ENCODE measurements around the genes C13orf46, RASA3 and CDC16.

- RRBS: no CpG with 5 or more reads among the region's 13 CpGs
Measured at GRCh38 chr13:113742581-113742987, 16.4 kb upstream of the TMEM255B start.

DNA sequence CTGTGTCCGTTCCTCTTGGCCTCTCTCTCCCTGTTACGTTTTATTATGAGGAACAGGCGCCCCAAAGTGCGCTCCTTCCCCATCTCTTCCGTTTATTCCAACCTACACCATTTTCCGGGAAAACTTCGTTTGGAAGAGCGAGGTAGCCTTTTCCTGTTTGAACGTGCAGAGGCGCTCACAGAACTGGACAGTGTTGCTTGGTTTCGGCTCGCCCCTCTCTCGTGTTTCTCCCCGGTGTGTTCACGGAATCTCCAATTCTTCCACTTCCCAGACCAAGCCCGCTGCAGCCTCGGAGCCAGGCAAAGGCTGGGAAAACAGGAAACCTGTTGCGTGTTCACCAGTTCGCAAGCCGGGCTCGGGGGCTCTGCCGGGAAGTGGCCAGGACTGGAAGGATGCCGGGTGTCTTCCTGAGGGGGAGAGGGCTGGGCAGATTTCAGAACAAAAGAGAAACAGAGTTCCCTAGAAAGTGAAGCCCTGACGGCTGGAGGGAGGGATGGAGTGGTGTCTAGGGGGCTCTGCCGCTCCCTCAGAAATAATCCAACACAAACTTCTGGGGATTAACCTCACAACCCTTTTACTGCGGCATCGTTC is 684 bp downstream of the TMEM255B start:
- RRBS: no CpG with 5 or more reads among the region's 27 CpGs

GRCh38 chr13:113802165-113802777 is 43.2 kb downstream of the TMEM255B start:
- RRBS: no CpG with 5 or more reads among the region's 22 CpGs

DNA sequence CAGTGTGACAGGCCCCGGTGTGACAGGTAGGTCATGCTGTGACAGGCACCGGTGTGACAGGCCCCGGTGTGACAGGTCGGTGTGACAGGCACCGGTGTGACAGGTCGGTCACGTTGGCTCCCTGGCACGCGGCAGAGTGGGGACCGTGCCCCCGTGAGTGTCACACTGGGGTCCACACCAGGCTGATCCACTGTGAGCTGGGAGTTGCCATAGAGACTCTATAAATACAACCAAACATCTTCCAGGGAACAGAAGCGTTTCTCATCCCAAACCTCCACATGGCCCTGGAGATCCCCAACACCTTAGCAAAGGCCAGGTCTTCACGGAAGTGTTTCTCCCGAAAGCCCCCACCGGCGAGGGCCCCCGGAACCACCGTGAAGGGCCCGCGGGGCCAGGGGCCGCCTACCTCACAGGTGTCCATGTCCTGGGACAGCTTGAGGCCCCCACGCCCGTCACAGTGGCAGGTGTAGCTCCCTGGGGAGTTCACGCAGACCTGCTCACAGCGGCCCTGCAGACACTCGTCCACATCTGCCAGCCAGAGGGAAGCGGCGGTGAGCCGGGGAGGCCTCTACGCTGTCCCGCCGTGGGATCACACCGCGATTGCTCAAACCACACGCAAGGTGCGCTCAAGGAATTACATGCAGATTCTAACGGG is 29.6 kb downstream of the GAS6 start:
- RRBS: no CpG with 5 or more reads among the region's 37 CpGs

DNA sequence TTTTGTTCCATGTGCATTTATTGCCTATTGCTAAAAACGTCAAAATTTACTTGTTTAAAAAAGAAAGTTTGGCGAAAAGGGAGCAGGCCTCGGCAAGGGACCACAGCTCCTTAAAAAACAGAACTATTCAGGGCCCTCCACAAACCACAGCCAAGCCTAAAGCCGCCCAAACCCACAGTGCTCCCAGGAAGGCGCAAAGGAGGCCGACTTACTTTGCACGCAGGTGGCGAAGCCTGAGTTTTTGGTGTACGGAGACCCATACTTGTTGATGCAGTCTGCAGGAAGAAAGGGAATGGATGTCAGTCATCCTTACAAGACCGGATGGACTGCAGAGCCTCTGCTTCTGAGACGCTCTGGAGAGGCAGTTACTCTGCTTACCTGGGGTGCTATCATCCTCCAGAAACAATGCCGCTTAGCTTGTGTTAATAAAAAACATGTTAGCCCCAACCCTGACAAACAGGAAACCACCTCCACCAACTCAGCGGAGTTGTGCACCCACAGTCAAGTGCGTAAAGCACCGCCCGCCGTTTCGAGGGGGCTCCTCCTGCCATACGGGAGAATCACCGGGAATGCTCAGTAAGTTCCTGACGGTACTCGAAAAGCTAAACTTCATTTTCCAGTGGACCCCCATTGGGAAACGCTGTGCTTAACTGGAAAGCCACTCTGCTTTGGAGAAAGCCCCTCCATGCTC is 17.4 kb downstream of the GAS6 start:
- RRBS: no CpG with 5 or more reads among the region's 23 CpGs

GRCh38 chr13:113862062-113862774 is 1.7 kb downstream of the GAS6 start:
- RRBS: 73% methylated on average over 4 of the region's 22 CpGs

GRCh38 chr13:113969712-113969956 is 4.2 kb downstream of the C13orf46 start:
- RRBS: no CpG with 5 or more reads among the region's 9 CpGs

GRCh38 chr13:113973945-113974435 is at the start of gene C13orf46:
Gene C13orf46, minus strand, starts transcription at chr13:113974076.
- RRBS: no CpG with 5 or more reads among the region's 32 CpGs

DNA sequence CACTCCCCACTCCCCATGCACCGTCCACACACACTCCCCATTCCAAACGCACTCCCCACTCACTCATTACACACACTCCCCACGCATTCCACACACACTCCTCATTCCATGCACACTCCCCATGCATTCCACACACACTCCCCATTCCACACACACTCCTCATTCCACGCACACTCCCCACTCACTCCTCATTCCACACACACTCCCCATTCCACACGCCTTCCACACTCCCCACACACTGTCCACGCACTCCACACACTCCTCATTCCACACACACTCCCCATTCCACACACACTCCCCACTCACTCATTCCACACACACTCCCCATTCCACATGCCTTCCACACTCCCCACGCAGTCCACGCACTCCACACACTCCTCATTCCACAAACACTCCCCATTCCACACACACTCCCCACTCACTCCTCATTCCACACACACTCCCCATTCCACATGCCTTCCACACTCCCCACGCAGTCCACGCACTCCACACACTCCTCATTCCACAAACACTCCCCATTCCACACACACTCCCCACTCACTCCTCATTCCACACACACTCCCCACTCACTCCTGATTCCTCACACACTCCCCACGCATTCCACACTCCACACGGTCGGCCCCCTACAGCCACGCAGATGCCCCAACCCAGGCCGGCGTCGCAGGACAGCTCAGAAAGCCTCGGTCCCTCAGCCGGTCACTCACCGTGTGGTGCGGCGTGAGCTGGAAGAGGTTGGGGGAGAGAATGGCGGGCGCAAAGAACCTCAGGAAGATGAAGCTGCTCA is 38.8 kb upstream of the C13orf46 start:
- RRBS: 95% methylated on average over 4 of the region's 24 CpGs

GRCh38 chr13:114025712-114026207 is 51.9 kb upstream of the C13orf46 start:
- RRBS: no CpG with 5 or more reads among the region's 18 CpGs

- RRBS: 92% methylated on average over 7 of the region's 18 CpGs
Measured at GRCh38 chr13:114034394-114035020, 60.6 kb upstream of the C13orf46 start.

DNA sequence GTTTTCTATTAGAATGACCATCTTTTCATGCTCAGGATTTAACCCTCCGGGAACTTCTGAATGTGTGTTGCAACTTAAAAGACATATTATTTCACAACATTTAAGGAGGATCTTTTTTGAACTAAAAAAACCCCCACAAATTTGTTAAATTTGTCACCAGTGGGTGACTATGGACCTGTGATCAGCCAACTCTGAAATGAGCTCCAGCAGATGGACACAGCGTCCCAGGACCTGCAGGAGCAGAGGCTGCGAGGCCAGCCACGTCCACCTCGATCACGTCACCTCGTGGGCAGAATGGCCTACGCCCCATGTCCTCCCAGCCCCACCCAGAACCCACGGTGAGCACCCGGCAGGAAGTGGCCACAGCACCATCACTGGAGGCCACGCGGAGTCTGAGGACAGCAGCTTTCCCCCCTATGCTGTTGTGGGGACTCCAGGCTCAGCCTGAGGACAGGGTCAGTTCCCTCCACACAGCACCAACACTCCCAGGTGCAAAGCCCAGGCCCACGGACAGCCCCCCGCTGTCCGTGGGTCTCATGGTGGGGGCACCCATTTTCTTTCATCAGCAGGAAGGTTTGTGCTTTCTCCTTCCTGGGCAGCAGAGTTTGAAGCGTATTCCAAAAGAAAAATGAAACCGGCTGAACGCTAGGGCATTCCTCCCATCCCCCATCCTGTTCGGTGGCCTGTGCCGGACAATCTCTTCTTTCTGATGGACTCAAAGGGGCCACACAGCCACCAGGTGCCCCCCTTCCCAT is 68.3 kb downstream of the RASA3 start:
- RRBS: 83% methylated on average over 4 of the region's 20 CpGs

DNA sequence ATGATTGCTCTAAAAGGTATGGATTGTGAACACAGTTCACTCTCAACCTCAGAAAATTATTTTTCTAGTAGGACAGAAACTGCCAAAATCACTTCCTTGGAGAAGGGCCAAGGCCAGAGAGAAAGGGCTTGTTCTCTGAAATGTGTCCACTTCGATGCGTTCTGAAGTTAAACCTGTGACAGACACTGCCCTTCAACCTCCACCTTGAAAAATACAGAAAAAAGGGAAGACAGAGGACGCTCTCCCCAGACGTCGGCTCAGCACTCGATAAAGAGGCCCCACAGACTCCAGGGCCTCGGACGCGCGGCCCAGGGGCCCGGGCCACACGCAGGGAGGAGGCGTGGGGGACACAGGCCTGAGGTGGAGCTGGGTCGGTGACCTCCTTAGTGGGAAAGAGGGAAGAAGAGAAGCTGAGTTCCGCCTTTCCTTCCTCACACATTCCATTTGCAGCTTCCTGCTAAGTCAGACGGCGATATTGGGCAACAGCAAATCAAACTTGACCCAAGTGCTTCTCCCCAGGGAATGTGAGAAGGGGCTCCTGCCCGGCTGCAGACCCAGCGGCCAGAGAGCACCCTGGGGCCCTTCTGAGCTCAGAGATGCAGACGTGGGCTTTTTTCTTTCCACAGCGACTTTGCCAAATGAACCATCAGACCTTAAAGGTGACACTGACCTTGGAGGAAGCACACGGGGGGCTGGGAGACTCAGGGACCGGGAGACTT is 63.5 kb downstream of the RASA3 start:
- RRBS: no CpG with 5 or more reads among the region's 23 CpGs

DNA sequence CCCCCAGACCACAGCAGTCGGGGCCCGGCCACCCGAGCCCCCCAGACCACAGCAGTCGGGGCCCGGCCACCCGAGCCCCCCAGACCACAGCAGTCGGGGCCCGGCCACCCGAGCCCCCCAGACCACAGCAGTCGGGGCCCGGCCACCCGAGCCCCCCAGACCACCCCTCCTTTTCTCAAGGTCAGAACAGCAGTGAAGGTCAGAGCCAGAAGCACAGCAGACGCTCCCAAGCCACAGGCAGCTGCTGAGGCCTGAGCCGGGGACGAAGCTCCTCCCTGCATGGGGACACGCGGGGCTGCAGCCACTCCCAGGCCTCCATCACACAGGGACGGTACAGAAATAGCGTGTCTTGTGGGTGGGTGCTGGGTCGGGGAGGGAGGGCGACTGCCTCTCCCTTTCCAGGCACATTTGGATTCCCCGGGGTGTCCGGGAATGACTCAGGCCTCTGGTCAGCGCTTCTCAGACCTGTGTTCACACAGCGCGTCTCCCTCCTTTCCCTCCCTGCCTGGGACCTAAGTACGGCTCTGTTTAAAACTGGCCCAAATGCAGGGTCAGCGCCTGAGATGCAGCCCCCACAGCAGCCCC is 33.3 kb downstream of the RASA3 start:
- RRBS: no CpG with 5 or more reads among the region's 28 CpGs

DNA sequence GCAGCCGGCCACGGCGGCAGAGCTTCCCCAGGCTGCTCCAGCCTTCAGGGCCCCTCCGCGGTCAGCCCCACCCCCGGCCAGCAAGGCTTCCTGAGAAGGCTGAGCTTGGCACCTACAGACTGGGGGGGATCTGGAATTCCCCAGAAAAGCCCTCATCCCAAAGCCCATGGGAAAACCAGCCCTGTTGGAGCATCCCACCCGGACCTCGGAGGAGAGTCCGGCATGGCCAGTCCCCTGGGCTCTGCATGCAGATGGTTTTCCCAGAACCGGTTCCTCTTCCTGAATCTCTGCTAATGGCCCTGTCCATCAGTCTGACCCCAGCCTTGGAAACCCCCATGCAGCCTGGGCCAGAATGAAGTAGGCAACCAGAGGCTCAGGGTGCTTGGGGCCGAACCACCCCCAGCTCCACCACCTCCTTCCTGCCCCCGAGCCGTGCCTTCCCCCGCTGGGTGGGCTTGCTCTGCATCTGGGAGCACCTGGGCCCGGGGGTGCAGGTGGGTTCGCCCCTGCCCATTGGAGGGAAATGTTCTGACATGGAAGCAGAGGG is 10.2 kb downstream of the RASA3 start:
- RRBS: 100% methylated on average over 1 of the region's 16 CpGs

- RRBS: 2% methylated on average over 51 of the region's 107 CpGs
Measured at GRCh38 chr13:114132229-114133141, at the start of gene RASA3. Gene RASA3, minus strand, starts transcription at chr13:114132623.

DNA sequence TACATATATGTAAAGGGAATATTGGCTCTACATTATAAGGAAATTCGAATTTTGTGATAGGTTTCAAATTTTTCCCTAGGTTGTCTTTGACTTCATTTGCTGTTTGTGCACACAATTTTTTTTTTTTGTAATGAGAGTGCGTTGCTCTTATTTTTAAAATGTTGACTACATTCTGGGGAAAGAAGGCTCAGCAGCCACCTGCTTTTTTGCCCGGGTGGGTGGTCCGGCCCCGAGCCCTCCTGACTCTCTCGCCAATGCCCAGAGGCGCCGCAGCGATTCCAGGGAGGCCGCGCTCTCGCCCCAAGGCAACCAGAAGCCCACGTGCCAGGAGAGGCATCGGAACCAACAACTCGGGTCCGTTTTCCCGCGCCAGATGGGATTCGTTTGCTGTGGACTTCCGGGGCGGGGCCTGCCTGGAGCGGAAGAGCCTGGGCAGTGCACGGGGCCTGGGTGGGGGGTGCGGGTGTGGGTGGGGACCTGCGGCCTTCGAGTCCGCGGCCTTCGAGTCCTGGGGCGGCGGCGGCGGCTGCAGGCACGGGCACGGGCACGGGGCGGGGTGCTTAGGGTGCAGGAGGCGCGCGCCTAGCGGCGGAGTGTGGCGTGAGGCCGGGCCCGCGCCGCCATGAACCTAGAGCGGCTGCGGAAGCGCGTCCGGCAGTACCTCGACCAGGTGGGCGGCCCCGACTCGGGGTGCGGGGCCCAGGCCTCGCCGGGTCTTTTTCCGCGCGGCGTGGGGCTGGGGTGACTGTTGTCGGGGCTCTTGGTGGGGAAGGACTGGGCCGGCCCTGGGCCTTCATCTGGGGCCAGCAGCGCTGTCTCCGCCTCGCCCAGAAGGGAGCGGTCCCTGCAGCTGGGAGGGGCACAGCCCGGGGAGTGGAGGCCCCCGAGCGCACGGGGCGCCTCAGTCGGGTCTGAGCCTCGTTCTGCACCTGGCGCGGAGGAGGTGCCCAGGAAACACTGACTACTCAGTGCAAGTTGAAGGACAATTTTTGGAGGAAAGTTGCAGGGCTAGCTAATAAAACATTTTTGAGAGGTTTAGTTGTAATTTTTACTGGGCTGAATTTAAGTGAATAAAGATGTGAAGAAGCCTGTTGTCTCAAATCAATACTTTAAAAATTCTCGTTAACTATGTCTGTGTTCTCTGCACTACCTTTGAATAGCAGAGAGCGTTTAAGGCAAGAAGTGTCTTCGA is at the start of gene CDC16:
CDC16 (plus strand) TSS at position 435 of the 1,192 bp plus-strand sequence.
- RRBS: 2% methylated on average over 25 of the region's 81 CpGs

- RRBS: 2% methylated on average over 17 of the region's 30 CpGs
Measured at GRCh38 chr13:114282285-114282715, 899 bp downstream of the UPF3A start.